ENCODE measurements around a stretch of chr22.

DNA sequence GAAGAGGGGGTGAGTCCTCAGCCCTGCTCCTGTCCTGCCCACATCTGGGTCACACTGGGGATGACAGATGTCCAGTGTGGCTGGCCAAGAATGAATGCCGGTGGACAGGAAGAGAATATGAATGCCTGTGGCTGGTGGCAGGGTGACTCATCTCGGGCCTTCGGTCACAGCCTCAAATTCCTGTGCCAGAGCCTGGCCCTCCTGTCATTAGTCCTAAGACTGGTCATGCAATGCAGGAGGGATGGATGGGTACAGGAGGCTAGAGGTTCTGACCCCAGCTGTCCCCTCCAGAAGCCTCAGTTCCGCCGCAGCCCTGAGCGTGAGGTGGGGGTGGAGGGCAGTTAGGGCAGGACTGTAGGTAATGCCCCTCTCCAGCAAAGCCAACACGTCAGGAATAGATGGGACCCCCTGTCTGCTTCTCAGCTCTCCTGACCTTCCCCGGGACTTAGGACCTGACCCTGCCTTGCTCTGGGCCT lies 2.1 kb upstream of the PNPLA3 start:
- RRBS = no CpG with 5 or more reads among the region's 8 CpGs

- RRBS = 8% methylated on average over 8 of the region's 13 CpGs
Observed at GRCh38 chr22:44024948-44025450, 897 bp downstream of the PARVB start.

DNA sequence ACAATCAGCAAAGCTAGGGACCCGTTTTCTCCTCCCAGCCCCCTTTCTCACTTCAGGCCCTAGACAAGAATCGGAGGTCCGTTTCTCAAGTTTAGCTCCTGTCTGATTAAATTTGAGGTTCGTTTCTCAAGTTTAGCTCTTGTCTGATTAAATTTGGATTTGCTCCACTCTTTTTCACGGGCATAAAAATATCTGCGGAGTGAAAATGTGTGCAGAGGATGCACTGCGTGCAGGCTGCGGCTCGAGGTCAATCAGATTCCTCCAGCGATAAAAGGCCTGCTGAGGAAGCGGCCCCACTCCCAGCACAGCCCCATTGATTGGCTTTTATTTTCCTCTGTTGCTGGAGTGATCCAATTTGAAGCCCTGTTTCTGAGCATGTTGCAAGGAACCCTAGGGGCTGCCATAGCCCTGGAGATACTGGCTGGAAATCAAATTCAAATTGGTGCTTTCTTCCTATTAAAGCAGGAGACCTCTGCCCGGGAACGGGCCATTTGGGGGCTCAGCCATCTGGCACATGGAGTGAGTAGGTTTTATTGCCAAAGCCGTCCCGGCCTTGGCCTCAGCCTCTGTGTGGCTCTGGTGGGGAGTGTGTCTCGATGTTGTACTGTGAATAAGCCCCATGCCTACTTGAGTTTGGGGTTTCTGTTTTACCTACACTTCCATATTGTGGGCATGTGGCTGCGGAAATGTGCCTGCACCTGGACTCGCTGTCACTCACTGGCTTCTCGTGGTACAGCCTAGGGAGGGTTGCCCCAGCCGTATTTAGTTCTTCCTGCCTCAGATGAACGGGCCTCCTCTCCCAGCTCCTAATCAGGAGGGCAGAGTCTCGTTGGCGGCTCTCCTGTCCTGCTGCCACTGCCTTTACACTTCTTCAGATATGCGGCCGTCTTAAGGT lies 25.4 kb downstream of the PARVB start:
- RRBS = 67% methylated on average over 4 of the region's 25 CpGs

DNA sequence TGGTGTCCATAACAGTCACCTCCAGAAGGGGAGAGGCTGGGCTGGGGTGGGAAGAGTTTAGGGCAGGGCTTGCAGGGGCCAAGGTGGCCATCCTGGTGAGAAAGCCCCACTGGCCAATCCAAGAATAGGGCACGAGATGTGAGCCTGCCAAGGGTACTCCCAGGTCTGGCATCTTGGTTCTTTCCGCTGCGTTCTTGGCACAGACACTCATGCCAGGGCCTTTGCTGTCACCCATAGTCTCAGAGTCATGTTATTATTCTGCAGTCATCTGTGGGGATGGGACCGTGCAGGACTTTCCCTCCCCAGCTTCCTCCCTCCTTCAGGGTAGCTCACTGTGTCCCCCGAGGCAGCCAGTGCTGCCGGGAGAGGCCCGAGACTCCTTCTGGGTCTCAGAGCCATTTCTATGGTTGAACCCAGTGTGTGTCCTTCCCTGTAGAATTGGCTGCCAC lies 60.3 kb downstream of the PARVB start:
- RRBS = no CpG with 5 or more reads among the region's 7 CpGs

DNA sequence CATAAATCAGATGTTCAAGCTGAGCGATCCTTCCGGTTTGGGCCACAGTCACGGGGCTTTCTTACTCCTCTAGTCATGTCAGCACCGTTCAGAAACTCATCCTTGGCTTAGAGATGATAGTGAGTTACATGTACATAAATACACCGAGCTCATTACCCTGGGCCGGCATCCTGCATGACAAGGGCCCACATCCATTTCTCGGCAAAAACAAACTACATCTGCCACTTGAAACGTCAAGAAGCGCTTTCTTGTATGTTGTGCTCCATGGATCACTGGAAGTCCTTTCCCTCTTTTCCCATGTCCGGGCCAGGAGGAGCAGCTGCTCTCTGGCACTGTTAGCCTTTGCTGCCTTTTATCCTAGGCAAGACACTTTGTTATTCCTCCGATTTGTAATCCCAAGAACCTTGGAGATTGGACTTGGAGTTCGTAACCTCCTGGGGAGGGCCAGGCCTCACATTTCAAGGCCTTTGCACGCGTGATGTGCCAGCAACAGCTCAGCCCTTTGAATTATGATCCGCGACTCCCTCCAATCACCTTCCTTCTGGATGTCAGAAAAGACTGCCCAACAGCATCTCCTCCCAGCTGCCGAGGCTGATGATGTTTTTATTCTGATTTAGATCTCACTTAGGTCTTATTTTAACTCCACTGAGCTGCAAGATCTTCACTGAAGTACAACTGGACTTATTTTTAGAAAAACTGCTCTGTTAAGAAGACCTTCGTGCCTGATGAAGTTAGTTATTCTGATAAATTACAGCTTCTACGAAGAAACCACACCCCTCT lies 62.1 kb downstream of the PARVB start:
- RRBS = no CpG with 5 or more reads among the region's 19 CpGs

GRCh38 chr22:44145533-44146092 lies 35.1 kb upstream of the PARVG start:
- RRBS = no CpG with 5 or more reads among the region's 11 CpGs

DNA sequence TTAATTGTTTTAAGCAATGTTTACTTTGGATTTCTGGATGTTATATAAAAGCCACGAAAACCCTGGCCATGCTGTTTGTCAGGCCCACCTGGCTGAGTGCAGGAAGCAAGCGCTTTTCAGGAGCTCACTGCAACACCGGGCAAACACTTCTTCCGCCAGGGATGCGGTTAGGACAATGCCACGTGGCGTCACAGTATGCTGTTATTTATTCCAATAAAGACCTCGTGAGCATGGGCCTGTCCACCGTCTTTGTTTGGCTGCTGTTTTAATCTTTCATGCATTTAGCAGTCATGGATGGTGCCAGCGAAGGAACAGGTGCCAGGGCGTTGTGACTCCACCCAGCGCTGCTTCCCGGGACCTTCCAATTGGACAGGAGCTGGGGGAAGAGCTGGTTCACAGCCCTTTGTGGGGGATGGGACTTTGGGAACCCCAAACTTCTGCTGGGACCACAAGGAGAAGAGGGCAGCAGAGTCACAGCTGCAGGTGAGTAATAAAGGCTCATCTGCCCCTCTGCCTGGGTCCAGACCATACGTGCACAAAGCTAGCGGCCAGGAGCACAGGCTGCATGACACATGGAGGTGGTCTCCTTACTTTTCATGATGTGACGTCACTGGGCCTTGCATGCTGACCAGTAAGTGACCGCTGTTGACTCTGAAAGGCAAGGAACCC lies 7.9 kb upstream of the PARVG start:
- RRBS = no CpG with 5 or more reads among the region's 17 CpGs

GRCh38 chr22:44180992-44182030 lies 586 bp downstream of the PARVG start:
- RRBS = 2% methylated on average over 13 of the region's 45 CpGs

GRCh38 chr22:44201848-44202864 lies 21.4 kb downstream of the PARVG start:
- RRBS = no CpG with 5 or more reads among the region's 19 CpGs

DNA sequence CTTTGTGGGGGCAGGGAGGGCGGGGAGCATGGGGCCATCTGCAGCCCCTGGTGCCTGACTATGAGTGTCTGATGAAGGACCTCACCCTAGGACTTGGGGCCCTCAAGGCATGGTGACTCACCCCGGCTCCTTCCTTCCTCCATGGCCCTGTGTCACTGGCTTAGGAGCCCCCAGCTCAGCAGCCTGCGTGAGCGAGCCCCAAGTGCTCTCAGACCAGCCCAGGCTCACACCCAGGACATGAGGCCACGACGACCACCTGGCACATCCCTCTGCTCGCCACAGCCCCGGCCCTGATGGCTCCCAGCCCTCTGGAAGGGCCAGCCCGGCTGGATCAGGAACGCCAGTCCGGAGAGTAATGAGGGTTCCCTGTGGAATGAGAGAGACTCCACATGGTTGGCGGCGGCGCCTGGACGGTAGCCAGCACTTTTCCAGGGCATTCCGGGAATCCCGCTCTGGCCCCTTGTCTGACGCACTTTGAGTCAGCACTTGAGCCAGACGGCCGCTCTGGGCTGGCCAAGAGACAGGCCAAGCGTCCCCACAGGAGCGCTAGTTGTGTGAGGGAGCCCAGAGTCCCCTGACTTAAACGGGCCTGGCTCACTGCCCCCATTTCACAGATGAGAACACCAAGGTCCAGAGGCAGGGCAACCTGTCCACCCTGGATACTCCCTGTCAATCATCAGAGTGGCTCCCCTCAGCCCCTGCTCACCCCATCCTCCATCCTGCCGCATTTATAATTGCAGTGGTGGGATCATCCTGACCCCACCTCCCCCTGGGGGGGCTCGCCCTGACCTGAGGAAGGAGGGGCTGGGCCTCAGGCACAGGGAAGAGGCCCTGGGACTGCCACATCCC lies 50.8 kb upstream of the SHISAL1 start:
- RRBS = 71% methylated on average over 3 of the region's 25 CpGs

- RRBS = no CpG with 5 or more reads among the region's 6 CpGs
Observed at GRCh38 chr22:44493099-44493742, 4.8 kb downstream of the RTL6 start.

DNA sequence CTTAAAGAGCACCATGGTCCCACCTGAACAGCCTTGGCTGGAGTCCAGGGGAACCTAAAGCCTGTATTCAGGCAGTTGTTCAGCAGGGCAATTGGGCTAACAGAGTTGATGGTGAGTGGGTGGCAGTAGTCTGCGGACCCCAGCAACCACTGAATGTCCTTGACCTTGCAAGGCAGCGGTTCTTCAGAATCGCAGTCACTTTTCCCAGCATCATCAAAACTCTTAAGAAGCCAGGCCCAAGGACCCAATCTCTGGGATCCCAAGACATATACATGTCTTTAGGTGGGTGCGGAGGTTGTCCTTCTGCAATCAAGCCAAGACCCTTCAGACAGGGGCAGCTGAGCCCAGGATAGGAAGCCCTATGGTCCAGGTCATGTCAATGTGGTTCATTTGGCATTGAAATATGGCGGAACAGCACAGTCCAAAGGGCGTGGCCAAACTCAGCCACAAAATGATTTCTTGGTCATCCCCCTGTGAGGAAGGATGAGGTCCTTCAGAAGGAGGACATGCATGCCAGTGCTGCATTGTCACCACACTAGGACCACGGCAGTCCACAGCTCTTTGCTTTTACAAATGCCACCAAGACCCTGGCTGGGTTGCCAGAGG lies 2.9 kb downstream of the RTL6 start:
- RRBS = no CpG with 5 or more reads among the region's 7 CpGs

GRCh38 chr22:44714466-44715464 lies 12.8 kb downstream of the PRR5 start:
- RRBS = 88% methylated on average over 3 of the region's 28 CpGs

DNA sequence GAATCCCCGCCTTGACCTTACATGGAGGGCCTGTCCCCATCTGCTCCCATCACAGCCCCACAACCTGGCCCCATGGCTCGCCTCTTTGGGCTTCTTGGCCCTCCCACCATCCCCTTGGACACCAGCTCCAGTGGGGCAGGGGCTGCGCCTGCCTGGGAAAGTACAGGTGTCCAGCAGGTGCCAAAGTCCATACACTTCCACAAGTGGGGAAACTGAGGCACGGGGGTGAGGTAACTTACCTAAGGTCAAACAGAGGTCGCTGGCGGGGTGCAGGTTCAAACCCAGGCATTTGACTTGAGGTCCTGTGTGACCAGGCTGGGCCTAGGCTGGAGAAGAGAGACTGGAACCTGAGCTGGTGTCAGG lies 16.1 kb upstream of the ARHGAP8 start:
- RRBS = no CpG with 5 or more reads among the region's 6 CpGs

- RRBS = 71% methylated on average over 3 of the region's 23 CpGs
Observed at GRCh38 chr22:44738279-44738917, 14.0 kb upstream of the ARHGAP8 start.

DNA sequence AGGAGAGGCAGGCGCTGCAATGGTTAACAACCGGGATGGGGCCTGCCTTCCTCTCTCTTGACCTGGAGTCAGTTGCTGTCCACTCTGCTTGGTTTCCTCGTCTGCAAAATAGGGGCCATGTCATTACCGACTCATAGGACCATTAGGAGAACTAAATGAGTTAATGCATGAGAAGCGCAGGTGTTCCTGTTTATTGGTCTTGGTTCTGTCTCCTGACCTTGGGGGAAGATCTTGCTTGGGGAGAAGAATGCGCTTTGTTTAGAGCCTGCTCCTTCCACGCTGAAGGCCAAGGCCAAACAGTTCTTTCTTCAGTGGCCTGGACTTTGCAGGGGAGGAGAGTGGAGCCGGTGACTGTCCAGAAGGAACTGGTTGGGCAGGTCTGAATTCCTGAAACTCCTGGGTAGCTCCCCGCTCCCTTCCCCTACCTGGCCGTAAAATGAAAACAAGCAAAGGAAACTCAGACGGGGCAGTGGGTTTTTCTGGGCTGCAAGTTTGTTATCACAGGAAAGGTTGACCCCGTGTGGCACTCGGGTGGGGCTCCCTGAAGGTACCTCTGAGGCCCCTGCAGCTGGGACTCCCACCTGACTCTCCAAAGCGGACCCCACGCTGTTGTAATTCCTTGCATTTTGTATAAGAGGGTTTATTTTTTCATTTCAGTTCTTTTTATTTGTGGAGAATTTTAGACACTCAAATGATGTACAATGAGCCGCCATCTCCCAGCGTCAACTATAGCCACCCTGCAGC lies 3.6 kb downstream of the ARHGAP8 start:
- RRBS = no CpG with 5 or more reads among the region's 17 CpGs

- RRBS = 84% methylated on average over 2 of the region's 7 CpGs
Observed at GRCh38 chr22:44865479-44865678, 113.0 kb downstream of the ARHGAP8 start.

DNA sequence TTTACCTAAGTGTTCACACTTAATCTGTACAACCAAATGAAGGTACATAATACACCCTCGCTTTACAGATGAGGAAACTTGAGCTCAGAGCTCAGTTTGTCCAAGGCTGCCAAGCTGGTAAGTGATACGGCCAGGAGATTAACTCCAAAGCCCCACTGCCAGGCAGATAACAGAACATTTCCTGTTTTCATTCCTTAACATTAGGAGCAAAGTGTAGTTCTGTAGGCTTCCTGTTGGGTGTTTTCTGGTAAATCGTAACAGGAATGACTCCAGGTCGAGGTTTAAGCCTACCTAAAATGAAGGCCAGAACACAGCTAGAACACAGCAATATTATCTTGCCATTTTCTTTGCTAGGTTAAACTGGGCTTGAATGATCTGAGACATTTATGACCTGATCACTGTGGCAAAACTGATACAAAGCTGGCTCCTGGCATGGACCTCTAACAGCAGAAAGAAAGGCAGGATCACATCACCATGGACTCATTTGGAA lies 4.0 kb upstream of the NUP50 start:
- RRBS = no CpG with 5 or more reads among the region's 4 CpGs

GRCh38 chr22:45185736-45186573 lies 22.2 kb downstream of the NUP50 start:
- RRBS = no CpG with 5 or more reads among the region's 18 CpGs

- RRBS = no CpG with 5 or more reads among the region's 32 CpGs
Observed at GRCh38 chr22:45197460-45198453, 34.0 kb downstream of the NUP50 start.

Data from GM19240 (cell line).